AG09309 (cell line): ENCODE measurements around the genes MAP3K8 and LYZL2.

GRCh38 chr10:29740696-29741335, 106.0 kb upstream of the SVIL start:
- RRBS, result no CpG with 5 or more reads among the region's 6 CpGs

DNA sequence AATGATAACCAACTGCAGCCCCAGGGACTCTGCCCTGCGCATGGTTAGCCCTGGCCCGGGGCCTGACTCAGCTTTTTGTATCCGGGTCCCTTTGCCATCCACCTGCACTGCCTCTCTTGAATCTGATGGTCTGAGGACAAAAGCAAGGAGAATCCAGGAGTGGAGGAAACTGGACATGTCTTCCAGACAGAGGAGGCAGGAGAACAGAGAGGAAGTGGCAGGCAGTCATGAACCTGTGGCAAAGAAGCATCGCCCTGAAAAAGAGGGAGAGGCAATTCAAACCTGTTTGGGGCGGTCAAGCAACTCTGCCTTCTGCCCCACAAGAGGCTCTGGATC, 147.6 kb upstream of the SVIL start:
- RRBS, result no CpG with 5 or more reads among the region's 5 CpGs

GRCh38 chr10:29849500-29849983, 209.8 kb downstream of the JCAD start:
- RRBS, result no CpG with 5 or more reads among the region's 5 CpGs

- RRBS, result no CpG with 5 or more reads among the region's 17 CpGs
Observed at GRCh38 chr10:30039756-30040517, 19.4 kb downstream of the JCAD start.

- RRBS, result no CpG with 5 or more reads among the region's 10 CpGs
Observed at GRCh38 chr10:30422845-30423753, 10.9 kb upstream of the MAP3K8 start.

GRCh38 chr10:30433740-30434237, at the start of gene MAP3K8:
Gene MAP3K8, plus strand, starts transcription at chr10:30434184.
- RRBS, result 3% methylated on average over 14 of the region's 51 CpGs

GRCh38 chr10:30458038-30458322, 24.0 kb downstream of the MAP3K8 start:
- RRBS, result no CpG with 5 or more reads among the region's 8 CpGs

GRCh38 chr10:30537489-30537822, 92.1 kb downstream of the LYZL2 start:
- RRBS, result no CpG with 5 or more reads among the region's 1 CpG

DNA sequence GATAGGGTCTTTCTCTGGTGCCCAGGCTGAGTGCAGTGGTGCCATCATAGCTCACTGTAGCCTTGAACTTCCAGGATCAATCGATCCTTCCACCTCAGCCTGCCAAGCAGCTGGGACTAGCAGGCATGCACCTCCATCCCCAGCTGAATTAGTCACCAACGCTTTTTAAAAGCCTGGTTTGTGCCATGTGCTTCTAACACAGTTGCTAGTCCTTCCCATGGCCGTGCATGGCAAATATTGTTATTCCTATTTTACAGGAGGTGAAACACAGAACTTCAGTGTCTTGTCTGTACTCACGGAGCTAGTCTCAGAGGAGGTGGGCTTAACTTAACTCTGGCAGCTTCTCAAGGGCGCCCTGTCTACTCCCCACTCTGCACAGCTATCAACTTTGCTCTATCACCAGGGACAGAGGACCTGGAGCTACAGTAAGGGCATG, 23.2 kb downstream of the LYZL2 start:
- RRBS, result no CpG with 5 or more reads among the region's 5 CpGs

DNA sequence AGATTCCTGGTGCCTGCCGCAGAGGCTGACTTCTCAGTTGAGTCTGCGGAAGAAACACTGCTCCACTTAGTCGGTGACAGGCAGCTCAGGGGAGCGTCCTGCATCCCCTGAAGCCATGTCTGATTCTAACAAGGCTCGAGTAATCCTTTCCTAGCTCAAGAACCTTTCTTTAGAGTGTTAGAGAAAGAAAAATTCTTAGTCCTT, at the start of gene LYZL2:
LYZL2 (minus strand) TSS at position 152 of the 204 bp plus-strand sequence.
- RRBS, result no CpG with 5 or more reads among the region's 5 CpGs

DNA sequence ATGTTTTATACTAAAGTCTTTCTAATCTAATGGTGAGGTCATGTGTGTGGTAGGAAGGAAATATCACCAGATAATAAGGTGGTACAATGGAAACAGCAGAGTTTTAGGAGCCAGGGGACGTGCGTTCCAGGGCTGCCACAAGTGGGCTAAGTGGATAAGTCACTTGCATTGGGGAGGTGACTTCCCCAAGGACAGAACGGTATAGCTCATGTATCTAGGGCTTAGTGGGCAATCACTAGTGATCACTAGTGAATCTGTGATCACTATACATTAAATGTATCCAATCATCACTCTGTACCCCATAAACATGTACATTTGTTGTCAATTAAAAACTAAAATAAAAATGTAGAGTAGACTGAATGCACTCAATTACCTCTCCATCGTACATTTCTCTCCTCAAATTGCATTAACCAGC, 15.1 kb upstream of the LYZL2 start:
- RRBS, result no CpG with 5 or more reads among the region's 4 CpGs

DNA sequence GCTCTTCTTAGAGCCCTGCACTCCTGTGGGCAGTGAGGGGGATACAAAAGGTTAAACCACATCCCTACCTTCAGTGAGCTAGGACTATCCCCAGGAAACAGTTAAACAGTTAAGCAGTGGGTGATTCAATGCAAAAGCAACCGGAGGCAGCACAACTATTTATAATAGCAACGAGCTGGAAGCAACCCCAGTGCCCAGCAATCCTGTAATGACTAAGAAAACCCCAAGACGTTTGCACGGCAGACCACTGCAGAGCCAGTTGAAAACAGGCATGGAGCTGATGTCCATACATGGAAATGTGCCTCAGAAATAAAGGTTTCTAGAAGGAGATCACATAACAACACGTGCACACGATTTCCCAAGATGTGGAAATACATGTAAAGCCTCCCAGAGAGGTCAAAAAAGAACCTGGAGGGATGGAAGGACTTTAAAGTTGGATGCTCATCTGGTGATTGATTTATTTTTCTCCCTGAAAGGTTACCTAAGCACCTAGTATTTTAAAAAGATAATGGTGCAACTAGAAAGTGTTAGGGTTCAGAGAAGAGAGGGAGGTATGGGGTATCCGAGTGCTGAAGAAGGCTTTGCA, 107.4 kb upstream of the LYZL2 start:
- RRBS, result no CpG with 5 or more reads among the region's 7 CpGs

DNA sequence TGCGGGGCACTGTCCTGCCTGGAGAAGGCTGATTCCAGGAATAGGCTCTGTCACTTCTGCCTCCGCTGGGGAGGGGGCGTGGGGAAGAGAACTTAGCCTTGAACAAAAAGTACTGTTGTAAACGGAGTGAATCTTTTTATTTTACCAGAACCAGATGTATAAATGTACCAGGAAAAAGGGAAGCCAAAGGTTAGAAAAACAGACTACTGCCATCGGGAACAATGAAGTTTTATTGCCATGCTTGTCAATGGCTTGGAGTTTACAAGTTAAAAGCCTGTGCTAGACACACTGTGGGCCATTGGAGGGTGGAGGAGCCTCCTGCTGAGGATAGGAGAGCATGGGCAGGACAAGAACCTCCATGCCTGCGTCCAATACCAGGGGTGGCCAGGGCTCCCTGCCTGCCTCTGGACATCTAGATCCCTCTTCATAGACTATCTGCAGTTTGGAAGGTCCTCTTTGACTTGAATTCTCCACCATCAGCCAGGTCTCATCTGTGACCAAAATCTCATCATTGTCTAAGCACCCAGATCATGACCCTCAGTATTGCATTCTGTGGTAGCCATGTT, 161.7 kb upstream of the LYZL2 start:
- RRBS, result no CpG with 5 or more reads among the region's 6 CpGs

- RRBS, result no CpG with 5 or more reads among the region's 8 CpGs
Observed at GRCh38 chr10:30816103-30816641, 186.6 kb upstream of the LYZL2 start.

GRCh38 chr10:30973611-30974175, 58.0 kb downstream of the ZNF438 start:
- RRBS, result no CpG with 5 or more reads among the region's 8 CpGs

GRCh38 chr10:31000867-31001324, 30.8 kb downstream of the ZNF438 start:
- RRBS, result no CpG with 5 or more reads among the region's 3 CpGs

DNA sequence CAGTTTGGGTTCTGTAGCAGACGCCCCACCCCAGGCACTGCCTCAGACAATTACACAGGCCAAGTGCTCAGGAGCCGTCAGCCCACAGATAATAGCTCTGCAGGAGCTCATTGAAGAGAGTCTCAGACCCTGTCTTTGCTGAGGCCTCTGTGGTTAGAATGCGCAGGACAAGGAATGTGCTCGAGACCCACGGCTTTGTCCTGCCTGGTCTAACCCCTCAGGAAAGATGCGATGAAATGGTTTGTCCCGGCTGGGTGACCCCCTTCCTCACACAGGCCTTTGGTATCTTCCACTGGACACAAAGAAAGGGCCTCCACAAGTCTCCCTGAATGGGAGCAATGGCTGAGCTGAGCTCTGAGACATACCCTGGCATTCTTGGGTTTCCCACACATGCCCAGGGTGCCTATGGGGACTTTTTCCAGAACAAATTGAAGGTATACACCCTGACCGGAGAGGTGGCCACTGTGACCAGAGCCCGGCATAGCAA, 251.2 kb downstream of the ARHGAP12 start:
- RRBS, result no CpG with 5 or more reads among the region's 9 CpGs

DNA sequence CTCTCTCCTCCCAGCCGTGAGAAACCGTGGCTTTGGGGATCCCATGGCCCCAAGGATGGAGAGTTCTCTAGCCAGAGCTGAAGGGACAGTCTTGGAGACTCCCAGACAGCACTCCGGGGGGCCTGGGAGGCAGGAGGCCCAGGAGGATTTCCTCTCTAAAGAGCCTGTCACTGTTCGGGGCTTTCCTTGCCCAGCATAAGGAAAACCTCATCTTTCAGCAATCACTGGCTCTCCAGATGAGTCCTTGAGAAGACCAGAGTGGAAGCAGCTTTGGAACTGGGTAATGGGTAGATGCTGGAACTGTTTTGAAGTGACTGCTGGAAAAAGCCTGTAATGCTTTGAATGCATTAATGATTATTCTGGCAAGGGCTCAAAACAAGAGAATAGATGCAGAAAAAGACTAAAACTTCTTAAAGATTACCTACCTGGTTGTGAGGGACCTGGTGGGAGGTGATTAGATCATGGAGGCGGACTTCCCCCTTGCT, 226.9 kb downstream of the ARHGAP12 start:
- RRBS, result no CpG with 5 or more reads among the region's 5 CpGs

GRCh38 chr10:31761236-31761626, 167.4 kb downstream of the ARHGAP12 start:
- RRBS, result no CpG with 5 or more reads among the region's 3 CpGs

DNA sequence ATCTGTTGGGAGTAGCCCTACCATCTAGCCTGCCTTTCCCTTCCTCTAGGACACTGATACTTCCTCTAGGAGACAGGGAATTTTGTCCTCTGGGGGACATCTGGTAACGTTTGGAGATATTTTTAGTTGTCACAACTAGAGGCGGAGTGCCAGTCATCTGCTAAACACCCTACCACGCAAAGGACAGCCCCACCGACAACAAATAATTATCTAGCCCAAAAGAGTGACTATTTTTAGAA, 106.0 kb downstream of the ARHGAP12 start:
- RRBS, result no CpG with 5 or more reads among the region's 4 CpGs